Melanocyte of skin (primary cell): ENCODE measurements around the genes NCAPH2, SYCE3 and ARSA.

DNA sequence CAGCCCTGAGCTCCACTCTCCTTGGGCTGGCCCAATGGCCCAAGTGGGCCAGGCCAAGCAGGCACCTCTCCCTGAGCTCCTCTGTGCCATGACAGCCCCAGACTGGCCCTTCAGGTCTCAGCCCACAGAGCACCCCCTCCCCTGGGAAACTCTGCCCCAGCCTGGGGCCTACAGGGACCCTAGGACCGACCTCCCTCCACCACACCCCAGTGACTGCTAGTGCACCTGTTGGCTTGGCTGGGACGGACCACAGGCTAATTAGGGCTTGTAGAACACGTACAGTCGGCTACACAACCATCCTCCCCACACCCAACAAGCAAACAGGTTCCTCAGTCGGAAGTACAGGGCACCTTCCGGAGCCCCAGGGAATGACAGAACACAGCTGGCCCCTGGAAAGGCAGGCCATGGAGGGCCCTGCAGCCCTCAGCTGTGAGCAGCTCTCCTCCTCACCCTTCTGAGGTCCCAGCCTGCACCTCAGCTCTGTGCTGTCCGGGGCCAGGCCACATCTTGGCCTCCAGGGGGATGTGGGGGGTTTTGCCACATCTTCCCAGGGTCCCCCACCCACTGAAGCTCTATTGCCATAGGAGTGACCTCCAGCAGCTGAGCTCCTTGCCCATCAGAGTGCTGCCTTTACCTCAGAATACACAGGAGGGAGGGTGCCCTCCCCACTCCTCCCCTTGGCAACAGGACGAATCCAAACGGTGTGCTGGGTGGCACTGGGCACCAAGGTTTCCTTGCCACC is 4.2 kb downstream of the SBF1 start:
- CAGE, long polyA plus RNA, 2 experiments = no peak in any of the 2 experiments

- CAGE, long polyA plus RNA, 2 experiments = no peak in any of the 2 experiments
These were observed 766 bp downstream of the LMF2 start for GRCh38 chr22:50506587-50507285.

DNA sequence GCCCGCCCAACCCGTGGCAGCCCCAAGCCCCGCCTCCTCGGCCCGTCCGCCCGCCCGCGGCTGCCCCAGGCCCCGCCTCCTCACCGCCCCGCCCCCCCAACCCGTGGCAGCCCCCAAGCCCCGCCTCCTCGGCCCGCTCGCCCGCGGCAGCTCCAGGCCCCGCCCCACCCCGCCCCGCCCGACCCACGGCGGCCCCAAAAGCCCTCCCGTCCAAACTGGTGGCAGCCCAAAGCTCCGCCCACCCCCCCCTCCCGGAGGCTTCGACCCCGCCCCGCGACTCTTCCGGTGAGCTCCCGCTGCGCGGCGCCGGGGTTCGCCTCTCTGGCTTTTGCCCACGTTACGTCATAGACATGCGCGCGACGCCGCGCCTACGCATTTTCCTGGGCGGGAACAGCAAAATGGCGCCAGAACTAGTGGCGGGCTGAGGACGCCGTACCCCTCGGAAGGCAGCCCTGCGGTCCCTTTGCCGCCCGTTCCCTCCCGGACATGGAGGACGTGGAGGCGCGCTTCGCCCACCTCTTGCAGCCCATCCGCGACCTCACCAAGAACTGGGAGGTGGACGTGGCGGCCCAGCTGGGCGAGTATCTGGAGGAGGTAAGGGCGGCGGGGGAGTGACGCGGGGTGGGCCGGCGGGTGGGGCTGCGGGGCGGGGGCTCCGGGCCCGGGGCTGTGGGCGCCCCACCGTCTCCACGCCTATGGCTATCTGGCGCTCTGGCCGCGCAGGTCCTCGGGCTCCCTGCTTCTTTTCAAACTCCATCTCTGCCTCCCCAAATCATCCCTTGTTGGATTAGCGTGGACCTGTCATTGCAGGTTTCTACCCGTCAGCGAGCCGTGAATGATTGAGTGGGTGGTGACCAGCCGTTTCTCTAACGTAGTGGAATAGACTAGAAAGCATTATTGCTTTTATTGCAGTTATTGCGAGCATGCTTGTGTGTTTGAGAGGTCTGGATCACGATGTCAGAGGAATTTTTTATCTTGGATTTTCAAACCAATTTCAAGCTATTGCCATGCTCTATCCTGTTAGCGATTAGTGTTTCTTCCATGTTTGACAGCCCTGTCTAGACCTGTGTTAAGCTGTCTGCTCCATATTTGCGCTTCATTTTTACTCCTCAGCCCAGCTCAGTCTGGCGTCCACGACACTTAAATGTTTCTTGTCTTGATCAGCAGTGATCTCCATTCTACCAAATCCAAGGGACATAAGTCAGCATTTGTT is at the start of gene NCAPH2:
Gene NCAPH2 (plus strand): TSS at position 373 of the 1,213 bp plus-strand sequence.
- CAGE, long polyA plus RNA, 2 experiments = no peak in any of the 2 experiments

GRCh38 chr22:50523910-50524465 is 1.4 kb downstream of the SCO2 start:
- CAGE, long polyA plus RNA, 2 experiments = no peak in any of the 2 experiments

- CAGE, long polyA plus RNA, 2 experiments = no peak in any of the 2 experiments
These were observed at the start of gene SYCE3 for GRCh38 chr22:50562803-50563836. Gene SYCE3 (minus strand): TSS chr22:50562919.

GRCh38 chr22:50564372-50564935 is 1.7 kb upstream of the SYCE3 start:
- CAGE, long polyA plus RNA, 2 experiments = no peak in any of the 2 experiments

DNA sequence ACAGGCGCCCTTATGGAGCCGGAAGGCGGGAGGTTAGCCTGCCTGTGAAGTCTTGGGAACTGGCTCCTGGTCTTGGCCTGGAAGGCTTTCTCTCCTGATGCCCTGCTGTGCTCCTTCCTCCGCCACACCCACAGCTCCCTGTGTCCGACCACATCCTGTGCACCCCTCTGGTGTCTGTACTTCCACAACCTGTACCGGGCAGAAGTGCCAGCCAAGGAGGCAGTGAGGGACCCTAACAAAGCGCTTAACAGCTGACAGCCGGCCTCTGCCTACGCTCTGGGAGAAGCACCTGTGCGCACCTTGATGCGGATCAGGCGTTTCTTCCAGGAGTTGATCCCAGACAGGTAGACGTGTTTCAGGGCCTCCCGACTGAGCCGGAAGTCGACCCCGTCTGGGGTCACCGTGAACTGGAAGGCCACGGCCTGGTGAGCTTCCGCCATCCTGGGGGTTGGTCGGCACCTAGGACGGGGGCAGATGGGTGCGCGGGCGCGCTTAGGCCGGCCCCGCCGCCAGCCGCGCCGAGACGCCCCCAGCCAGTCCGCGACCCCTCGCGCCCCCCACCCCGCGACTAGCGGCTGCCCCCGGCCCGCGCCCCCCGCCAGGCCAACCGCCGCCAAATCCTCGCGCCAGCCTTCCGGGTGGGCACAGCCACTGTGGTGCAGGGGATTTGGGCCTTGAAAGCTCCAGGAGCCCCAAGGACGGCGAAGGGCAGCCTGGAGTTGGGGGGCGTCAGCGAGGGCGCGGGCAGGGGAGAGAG is 573 bp downstream of the CPT1B start:
- CAGE, long polyA plus RNA, 2 experiments = no peak in any of the 2 experiments

DNA sequence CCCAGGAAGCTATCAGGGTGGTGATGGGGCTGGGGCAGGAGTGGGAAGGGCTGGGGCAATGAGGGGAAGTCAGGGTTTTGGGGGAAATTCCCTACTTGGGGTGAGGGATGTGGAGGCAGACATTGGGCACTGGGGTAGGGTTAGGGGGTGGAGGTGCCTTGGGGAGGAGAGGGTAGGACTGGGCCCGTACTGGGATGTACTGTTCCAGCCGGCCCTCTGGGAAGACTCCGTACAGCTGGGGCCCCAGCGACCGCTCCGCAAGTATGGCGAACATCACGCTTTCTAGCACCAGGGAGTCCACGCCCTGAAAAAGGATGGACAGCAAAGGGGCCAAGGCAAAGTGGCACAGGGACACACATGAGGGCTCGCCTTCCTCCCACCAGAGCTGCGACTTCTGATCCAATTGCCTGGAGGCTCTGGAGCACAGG is 1.1 kb downstream of the CHKB start:
- CAGE, long polyA plus RNA, 2 experiments = no peak in any of the 2 experiments

DNA sequence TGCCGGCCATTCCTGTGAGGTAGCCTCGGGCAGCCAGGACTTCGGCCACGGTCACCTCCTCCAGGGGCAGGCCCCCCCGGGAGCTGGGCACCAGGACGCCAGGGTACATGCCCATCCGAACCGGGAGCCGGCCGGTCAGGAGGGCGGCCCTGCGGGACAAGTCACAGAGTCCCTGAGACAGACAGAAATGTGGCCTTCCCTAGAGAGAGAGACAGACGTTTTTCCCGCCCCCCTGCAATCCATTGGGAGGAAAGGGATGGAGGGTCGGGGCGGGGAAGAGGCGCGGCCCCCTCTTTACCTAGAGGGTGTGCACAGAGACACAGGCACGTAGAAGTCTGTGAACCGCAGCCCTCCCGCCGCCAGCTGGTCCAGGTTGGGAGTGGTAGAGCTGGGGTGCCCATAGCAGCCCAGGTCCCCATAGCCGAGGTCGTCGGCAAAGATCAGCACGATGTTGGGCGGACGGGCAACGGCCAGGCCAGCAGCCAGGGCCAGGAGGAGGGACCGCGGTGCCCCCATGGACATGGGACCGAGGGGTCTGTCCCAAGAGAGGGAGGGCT is 616 bp downstream of the ARSA start:
- CAGE, long polyA plus RNA, 2 experiments = no peak in any of the 2 experiments

GRCh38 chr22:50627815-50628496 is at the start of gene ARSA:
Gene ARSA (minus strand): TSS chr22:50628152.
- CAGE, long polyA plus RNA, 2 experiments = no peak in any of the 2 experiments

- CAGE, long polyA plus RNA, 2 experiments = no peak in any of the 2 experiments
These were observed 45.4 kb upstream of the ARSA start for GRCh38 chr22:50673203-50673980.

DNA sequence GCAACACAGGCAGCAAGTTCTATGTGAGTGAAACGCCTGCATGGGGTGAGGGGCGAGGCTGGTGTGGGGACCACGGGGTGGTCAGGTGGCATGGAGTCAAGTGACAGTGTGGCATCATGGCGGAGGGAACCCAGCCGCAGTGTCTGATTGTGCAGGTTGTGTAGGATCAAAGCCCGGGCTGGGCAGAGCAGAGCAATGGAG is 37.5 kb upstream of the ACR start:
- CAGE, long polyA plus RNA, 2 experiments = no peak in any of the 2 experiments